Cardiac atrium fibroblast (primary cell): ENCODE data around the gene SLIT3.

GRCh38 chr5:168794218-168794656 lies 215.1 kb upstream of the PANK3 start:
- RAMPAGE, long total RNA, result no peak

DNA sequence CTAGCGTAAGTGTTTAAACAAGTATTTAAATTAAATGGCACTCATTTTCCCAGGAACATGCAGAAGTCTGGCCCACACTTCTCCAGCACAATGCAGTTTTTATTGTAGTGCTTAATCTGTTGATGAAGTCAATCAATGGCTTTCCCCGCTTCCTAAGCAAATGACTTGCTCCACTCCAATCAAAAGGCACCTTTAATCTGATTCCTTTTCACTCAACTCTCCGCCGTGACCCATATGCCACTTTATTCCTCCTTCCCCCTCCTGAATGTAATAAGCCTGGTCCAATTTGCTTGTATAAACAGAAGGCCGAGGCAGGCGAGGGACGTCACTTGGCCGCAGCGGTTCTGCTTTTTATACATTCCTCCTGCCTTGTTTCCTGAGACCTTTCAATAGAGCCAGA lies 273.6 kb downstream of the SLIT3 start:
- RAMPAGE, long total RNA, result no peak

DNA sequence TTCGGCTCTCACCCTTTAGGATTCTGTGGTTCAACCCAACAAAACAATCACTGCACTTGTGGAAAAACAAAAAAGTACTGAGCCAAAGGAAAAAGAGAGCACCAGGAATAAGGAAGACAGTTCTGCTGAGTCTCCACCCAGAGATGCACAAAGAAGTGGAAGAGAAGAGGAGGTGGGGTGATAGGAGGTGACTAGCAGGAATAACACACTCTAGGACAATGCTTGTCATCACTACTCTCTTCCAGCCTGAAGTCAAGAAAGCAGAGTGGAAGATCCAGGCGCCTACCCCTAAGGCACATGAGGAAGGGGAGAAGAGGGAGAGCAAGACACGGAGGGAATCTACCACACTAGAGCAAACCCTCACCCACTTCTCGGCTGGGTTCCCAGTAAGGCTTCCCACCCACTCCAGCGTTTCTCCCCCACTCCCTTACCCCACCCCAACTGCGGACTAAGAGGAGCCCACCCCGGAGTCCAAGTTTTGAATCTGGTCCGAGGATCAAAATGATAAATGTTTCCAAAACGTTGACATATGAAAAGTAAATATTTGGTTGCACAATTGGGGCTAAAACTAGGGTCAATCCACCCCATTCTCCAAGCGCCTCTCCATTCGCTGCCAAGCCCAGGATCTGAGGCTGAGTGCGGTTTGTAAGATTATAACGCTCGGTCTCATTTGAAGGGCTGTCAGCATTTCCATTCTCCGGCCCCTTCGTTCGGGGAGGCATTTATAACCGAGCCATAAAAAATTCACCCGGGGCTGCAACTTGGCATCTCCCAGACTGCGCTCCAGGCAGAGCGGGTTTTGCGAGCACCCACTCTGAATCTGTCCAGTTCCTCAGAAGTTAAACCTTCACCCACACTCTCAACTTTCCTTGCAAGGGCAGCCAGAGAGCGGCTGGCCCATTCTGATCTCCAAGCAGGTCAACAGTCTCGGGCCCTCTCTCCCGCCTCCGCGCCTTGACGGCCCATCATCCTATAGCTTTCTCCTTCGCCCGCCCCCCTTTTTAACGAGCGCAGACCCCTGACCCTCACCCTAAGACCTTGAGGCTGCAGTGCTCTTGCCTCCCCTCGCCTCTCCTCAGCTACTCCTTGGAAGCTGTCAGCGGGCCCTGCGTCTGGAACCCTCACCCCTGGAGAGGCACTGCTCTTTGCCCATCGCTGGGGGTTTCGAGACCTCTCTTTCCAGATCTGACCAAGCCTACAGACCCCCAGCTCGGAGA lies 1.4 kb downstream of the SLIT3 start:
- RAMPAGE, long total RNA, result no peak

DNA sequence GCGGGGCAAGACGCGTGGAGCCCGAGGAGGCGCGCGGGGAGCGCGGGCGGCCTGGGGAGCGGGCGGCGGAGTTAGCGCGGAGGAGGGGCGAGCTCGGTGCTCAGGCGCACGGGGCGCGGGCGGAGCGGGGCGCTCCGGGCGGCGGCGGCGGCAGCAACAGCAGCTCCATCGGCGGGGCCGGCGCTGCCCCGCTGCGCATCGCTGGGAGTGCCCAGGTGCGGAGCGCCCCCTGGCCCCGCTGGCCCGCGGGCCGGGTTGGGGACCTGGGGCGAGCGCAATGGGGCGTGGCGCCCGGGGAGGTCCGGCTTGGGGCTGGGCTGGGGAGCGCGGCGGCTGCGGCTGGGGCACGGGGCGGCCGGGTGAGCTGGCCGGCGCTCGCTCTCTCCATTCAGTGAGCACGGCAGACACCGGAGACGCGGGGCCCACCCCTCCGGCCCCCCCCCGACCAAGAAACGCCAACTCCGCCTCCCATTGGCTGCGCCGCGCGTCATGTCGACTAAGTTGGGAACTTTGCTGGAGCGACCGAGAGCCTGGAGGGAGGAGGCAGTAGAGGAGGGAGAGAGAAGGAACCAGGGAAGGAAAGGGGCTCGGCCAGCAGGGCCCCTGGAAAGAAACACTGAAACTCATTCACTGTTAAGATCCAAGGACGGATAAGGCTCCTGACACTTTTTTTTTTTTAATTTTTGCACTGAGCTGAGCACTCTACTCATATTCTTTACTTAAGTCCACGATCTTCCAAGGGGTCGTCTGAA lies at the start of gene SLIT3:
TSS of gene SLIT3 (minus strand) at position 393 of the 752 bp plus-strand sequence.
- RAMPAGE, long total RNA, result no peak

GRCh38 chr5:169650885-169651584 lies 14.0 kb downstream of the DOCK2 start:
- RAMPAGE, long total RNA, result no peak

DNA sequence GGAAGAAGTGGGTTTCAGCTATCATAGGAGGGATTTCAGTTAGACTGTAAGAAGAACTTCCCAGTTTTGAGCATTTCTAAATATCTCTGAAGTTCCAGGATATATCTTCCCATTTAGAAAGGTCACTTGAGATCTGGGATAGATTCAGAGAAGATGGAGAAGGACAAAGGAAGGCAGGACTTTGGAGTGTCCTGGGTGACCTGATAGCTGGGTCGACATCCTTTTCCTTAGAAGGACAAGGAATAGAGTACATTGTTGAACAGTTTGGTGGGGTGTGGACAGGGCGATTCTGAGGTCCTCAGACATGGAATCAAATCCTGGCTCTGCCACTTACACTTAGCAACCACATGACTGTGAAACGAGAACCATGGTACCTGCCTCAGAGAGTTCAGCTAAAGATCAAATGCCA lies 755 bp downstream of the KCNMB1 start:
- RAMPAGE, long total RNA, result no peak

DNA sequence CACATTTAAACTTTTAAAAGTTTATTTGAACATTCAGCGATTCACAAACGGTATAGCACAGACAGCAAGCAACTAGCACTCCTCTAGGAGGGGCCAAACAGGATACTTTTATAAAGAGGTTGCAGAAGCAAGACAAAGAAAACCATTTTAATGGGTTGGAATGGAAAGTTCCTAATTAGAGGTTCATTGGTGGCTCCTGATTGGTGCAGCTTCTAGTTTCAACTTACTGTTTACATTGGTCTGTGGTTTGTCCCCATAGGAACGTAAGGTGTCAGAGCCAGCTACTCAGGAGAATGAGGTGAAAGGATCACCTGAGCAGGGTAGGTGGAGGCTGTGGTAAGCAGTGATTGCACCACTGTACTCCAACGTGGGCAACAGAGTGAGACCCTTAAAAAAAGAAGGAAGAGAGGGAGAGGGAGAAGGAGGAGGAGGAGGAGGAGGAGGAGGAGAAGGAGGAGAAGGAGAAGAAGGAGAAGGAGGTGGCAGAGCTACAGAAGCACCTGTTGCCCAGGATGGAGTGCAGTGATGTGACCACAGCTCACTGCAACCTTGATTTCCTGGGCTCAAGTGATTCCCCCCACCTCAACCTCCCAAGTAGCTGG lies 30.3 kb downstream of the KCNIP1 start:
- RAMPAGE, long total RNA, result no peak

DNA sequence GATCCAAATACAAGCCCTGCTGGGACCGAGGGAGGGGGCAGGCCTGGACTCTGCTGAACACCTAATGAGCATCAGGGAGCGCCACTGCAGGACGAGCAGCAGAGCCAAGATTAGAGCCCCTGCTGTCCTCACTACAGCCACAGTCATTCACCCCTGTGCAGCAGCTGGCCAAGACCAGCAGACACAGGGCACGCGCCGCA lies 301 bp downstream of the GABRP start:
- RAMPAGE, long total RNA, result no peak

GRCh38 chr5:171309877-171310664 lies 1.0 kb downstream of the TLX3 start:
- RAMPAGE, long total RNA, result no peak

- RAMPAGE, long total RNA, result no peak
Observed at GRCh38 chr5:171317327-171317526, 8.2 kb downstream of the TLX3 start.

DNA sequence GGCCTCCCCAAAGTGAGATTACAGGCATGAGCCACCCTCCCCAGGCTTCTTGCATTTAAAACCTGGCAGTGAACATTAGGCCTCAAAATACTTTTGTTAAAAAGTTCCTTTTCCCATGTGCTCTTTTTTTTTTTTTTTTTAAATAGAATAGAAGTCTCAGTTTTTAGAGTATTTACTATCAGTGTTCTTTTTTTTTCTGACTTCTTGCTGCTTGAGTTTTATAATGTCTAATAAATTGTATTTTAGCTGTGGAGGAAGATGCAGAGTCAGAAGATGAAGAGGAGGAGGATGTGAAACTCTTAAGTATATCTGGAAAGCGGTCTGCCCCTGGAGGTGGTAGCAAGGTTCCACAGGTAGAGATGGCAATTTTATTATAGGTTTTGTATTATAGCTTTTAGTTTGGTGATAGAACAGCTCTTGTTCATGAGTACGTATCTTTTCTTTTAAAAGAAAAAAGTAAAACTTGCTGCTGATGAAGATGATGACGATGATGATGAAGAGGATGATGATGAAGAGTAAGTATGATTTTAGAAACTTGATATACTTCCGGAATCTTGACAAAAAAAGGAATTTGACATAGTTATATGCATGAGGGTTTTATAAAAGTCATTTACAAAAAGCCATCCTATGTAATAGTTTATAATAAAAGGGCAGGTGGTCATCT lies 4.9 kb downstream of the NPM1 start:
- RAMPAGE, long total RNA, result no peak

DNA sequence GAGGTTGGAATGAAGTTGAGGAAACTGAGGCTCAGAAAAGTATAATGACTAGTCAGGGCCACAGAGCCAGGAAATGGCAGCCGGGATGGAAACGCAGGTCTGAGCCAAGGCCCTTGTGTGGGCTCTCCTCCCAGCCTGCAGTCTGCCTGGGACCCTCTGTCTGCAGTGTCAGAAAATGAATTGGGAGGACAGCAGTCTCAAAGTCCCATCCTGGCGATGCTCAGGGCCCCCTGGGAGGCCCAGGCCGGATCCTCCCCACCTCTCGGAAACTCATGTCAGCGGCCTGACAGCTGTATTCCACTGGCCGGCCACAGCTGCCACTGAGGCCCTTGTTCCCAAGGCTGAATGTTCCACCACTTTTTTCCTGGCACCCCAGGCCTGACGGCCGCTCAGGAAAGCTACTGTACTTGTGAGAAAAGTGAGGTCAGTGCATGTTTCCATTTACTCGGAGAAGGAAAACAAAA lies 179.9 kb downstream of the FGF18 start:
- RAMPAGE, long total RNA, result no peak

- RAMPAGE, long total RNA, result no peak
Observed at GRCh38 chr5:171701150-171701476, 84.5 kb upstream of the SMIM23 start.

GRCh38 chr5:171737604-171738277 lies 47.9 kb upstream of the SMIM23 start:
- RAMPAGE, long total RNA, result no peak

DNA sequence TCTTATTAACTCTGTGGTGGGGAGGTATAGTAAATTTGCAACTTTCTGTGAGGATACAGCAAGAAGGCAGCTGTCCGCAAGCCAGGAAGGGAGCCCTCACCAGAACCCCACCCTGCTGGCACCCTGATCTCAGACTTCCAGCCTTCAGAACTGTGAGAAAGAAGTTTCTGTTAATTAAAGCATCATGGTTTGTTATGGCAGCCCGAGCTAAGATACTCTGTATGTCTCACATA lies 46.7 kb upstream of the FBXW11 start:
- RAMPAGE, long total RNA, result no peak

- RAMPAGE, long total RNA, result no peak
Observed at GRCh38 chr5:172129109-172129979, 58.7 kb downstream of the STK10 start.

DNA sequence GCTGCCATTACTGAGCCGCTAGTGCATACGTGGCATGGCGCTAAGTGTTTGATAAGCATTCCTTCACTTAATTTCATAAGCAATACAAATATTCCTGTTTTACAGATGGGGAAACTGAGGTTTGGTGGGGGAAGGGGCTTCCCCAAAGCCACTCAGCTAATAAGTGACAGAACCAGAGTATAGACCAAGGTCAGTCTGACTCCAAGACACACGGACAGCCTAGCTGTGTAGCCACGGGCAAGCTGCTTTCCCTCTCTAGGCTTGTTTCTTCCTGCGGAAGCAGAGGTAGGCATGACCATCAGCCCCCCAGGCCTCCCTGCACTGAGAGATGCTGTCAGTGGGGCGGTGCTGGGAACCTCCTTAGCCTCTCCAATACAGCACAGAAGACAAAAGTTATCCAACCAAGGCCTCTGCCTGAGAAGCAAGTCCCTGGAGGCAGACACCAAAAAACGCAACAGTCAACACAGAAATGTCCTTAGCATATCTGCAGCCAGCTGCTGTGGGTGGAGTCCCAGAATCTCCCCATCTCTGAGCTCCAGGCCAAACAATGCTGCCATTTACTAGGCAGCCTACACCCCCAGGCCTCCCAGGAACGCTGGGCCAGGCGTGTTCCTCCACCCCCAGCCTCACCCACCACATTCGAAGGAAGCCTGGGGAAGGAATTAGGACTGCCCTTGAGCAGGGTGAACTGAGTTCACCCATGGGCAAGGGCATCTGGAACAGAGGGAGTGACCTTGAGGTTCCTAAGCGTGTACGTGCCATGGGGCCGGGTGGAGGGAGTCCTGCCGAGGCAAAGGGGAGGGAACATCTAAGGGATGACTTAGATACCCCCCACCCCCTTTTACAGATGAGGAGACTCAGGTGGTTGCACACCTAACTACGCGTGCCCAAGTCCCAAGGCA lies 43.8 kb downstream of the STK10 start:
- RAMPAGE, long total RNA, result no peak

- RAMPAGE, long total RNA, result no peak
Observed at GRCh38 chr5:172167600-172168159, 20.3 kb downstream of the STK10 start.

GRCh38 chr5:172175250-172175998 lies 12.6 kb downstream of the STK10 start:
- RAMPAGE, long total RNA, result no peak

GRCh38 chr5:172258639-172259273 lies 24.8 kb downstream of the UBTD2 start:
- RAMPAGE, long total RNA, result no peak